Zone of skin (tissue), 1 donor: Measurements from ENCODE around the genes SCYL1, SIPA1, OVOL1 and C11orf68.

DNA sequence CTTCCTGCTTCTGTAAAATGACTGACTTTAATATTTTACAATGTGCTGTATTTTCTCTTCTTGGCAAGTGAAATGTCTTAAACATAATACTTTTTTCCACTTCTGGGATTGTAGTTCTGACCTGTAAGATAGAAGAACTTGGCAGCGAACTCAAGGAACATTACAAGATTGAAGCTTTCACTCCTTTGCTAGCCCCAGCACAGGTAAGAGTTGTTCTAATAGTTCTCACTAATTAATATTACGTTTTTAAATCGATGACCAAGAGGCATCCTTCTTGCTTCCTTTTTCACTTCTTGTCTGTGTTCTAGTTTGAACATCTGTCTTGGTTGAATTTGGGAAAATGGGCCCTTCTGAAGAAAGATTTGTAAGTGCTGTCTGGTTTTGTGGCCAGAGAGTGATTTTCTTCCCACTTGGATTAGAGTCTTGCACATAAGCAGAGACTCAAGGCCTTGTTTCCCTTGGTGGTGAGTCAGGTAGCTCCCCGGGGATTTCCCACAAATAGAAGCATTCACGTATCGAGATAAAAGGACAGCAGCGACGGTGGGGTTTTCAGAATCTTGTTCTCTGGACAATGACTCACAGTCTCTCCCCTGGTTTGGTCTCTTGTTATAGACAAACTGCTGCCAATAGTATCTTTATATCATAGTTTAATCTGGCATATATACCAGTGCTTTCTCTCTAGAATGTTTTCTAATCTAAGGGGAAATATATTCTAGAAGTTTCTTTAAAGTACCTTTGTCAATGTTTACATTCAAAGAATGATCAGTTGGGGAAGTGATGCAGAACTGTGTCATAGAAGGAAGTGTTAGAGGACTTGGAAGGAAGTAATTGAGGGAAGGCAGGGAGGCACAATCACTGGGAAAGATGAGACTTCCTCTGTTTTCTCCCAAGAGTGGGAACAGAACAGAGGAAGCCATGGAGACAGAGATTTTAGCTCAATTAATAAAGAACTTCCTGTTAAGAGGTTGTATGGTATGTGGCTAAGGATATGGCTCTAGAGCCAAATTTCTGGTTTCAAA, 18.0 kb downstream of the POLA2 start:
- RRBS, result no CpG with 5 or more reads among the region's 8 CpGs

GRCh38 chr11:65294470-65294897, 20.2 kb upstream of the CDC42EP2 start:
- RRBS, result no CpG with 5 or more reads among the region's 8 CpGs

GRCh38 chr11:65345577-65346115, 8.9 kb upstream of the TIGD3 start:
- RRBS, result no CpG with 5 or more reads among the region's 7 CpGs

DNA sequence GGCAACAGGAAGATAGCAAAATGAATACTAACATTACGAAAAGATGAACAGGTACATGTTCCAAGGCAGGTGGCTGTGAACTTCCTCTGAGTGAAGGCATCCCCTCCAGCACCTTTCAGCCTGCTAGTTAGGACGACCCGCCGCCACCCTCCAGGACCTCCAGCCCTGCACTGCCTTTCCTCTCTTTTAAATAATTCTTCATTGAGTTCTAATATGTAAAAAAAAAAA, 42.1 kb downstream of the FRMD8 start:
- RRBS, result no CpG with 5 or more reads among the region's 4 CpGs

GRCh38 chr11:65496213-65496499, 28.7 kb upstream of the SCYL1 start:
- RRBS, result no CpG with 5 or more reads among the region's 4 CpGs

- RRBS, result 2% methylated on average over 21 of the region's 51 CpGs
Observed at GRCh38 chr11:65524714-65525263, at the start of gene SCYL1. Gene SCYL1, plus strand, starts transcription at chr11:65525083.

- RRBS, result no CpG with 5 or more reads among the region's 2 CpGs
Observed at GRCh38 chr11:65545896-65546133, 12.3 kb downstream of the LTBP3 start.

DNA sequence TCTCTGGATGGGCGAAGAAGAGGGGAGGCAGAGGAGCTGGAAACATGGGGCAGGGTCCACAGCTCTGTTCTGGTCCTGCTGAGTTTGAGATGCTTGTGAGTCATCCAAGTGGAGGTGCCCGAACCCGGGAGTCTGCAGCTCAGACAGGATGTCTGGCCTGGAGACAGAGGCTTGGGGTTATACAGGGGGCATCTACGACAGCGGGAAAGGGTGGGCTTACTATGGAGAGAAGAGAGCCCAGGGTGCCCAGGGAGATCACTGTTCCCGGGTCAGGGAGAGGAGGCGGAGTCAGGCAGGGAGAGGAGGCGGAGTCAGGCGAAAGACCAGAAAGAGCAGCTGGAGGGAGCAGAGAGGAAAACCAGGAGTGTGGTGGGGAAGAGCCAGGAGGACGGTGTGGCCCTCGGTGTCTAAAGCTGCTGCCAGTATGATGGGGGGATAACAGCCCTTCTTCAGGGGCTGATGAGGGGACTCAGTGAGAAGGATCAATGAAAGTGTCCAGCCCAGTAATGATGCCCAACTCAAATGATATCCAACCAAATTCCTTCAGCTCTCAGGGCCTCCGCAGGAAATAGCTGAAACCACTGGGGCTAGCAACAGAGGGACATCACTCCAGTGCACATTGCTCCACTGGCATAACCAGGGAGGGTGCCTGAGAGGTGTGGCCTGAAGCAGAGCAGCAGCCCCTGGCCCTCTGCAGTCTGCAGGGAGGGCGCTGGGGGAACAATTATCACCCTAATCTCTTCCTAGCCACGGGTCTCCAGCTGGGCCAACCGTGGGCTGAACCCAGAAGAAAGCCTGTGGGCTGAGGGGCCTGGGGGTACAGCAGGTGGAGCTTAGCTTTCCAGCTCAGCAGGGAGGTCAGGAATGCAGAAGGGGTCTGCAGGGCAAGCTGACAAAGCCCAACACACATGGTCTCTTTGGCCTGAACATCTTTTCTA, 2.7 kb upstream of the LTBP3 start:
- RRBS, result no CpG with 5 or more reads among the region's 15 CpGs

GRCh38 chr11:65597729-65598852, 2.5 kb upstream of the KCNK7 start:
- RRBS, result 59% methylated on average over 3 of the region's 23 CpGs

- RRBS, result 2% methylated on average over 12 of the region's 39 CpGs
Observed at GRCh38 chr11:65637714-65638277, at the start of gene SIPA1. Gene SIPA1, plus strand, starts transcription at chr11:65638101.

DNA sequence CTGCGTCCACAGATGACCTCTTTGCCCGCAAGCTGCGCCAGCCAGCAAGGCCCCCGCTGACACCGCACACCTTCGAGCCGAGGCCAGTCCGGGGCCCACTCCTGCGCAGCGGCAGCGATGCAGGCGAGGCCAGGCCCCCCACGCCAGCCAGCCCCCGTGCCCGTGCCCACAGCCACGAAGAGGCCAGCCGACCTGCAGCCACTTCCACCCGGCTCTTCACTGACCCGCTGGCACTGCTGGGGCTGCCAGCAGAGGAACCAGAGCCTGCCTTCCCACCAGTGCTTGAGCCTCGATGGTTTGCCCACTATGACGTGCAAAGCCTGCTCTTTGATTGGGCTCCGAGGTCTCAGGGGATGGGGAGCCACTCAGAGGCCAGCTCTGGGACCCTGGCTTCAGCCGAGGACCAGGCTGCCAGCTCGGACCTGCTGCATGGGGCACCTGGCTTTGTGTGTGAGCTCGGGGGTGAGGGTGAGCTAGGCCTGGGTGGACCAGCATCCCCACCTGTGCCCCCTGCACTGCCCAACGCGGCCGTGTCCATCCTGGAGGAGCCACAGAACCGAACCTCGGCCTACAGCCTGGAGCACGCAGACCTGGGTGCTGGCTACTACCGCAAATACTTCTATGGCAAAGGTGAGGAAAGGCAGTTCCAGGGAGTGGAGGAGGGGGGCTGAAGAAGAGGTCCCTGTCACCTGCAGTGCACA, 3.2 kb downstream of the SIPA1 start:
- RRBS, result 65% methylated on average over 10 of the region's 32 CpGs

GRCh38 chr11:65646241-65646471, 8.3 kb downstream of the SIPA1 start:
- RRBS, result no CpG with 5 or more reads among the region's 14 CpGs

DNA sequence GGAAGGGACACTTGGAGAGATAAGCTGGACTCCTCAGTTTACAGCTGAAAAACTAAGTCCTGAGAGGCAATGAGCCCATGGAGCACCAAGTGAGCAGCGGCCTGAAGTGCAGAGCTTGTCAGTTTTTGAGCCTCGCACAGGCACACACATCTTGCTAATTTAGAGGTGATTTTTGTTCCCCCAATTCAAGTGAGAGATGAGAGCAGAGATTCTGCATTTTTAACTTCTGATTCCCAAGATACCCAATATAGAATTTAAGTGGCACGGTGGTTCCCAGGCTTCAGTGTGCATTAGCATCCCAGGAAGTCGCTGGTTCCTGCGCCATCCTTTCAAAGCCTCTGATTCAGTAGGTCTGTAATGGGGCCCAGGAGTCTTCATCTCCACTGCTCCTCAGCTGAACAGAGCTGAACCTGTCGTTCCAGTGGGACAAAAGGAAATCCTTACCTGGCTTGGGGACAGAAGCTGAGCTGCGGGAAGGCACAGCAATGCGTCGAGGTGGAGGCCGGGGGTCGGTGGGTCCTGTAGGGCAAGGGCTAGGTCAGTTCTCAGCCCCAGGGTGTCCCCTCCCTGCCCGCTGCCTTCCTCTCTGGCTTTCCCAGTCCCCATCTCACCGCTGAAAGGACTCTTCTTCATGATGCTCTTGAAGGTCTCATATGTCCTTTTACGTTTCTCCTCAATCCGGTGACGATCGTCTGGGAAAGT, 7.3 kb downstream of the RELA start:
- RRBS, result no CpG with 5 or more reads among the region's 17 CpGs

DNA sequence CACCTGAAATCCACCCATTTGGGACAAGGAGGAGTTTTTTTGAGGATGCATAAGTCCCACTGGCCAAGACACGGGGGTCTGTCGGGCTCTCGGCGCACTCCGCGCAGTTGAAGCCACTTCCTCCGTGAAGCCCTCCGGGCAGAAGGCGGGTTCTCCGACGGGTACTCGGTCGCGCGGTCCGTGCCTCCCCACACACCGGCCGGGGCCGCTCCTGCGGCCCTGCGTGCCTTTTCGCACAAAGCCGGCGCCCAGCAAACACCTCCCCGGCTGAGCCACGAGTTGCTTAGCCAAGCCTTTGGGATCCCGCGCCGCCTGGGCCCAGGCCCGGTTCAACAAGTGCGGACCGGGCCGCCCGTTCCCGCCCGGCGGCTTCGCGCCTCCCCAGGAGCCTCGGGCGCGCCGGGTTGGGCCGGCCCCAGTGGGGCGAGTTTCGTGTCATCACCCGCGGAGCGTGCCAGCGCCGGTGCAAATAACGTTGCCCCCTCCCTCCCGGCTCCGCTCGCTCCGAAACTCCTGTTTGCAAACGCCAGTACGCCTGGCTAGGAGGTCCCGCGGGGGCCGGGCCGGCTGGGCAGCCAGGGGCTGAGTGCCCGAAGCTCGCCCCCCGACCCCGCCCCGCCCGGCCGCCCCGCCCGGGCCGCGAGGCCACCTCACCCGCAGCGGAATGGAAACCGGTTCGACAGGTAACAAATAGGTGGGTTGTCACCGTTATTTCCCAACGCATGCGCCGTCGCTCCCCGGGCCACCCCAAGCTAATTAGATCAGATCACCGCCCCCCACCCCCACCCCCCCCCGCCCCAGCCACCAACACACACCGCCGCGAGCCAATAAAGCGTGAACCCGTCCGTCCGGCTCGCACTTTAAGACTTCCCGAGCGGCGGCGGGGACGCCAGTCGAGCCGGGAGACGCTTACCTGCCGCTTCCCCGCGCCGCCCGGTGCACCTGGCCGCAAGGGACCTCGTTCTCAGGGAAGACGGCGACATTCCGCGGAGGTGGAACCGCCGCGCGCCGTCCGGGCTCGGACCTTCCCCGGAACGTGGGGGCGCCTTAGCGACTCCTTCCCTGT, at the start of gene OVOL1:
Gene OVOL1 (plus strand): TSS at position 856 of the 1,066 bp plus-strand sequence.
- RRBS, result 2% methylated on average over 87 of the region's 123 CpGs

- RRBS, result no CpG with 5 or more reads among the region's 15 CpGs
Observed at GRCh38 chr11:65788272-65788759, 1.5 kb downstream of the OVOL1 start.

- RRBS, result no CpG with 5 or more reads among the region's 10 CpGs
Observed at GRCh38 chr11:65788847-65789511, 2.1 kb downstream of the OVOL1 start.

- RRBS, result no CpG with 5 or more reads among the region's 18 CpGs
Observed at GRCh38 chr11:65861727-65862807, 1.8 kb downstream of the MUS81 start.

DNA sequence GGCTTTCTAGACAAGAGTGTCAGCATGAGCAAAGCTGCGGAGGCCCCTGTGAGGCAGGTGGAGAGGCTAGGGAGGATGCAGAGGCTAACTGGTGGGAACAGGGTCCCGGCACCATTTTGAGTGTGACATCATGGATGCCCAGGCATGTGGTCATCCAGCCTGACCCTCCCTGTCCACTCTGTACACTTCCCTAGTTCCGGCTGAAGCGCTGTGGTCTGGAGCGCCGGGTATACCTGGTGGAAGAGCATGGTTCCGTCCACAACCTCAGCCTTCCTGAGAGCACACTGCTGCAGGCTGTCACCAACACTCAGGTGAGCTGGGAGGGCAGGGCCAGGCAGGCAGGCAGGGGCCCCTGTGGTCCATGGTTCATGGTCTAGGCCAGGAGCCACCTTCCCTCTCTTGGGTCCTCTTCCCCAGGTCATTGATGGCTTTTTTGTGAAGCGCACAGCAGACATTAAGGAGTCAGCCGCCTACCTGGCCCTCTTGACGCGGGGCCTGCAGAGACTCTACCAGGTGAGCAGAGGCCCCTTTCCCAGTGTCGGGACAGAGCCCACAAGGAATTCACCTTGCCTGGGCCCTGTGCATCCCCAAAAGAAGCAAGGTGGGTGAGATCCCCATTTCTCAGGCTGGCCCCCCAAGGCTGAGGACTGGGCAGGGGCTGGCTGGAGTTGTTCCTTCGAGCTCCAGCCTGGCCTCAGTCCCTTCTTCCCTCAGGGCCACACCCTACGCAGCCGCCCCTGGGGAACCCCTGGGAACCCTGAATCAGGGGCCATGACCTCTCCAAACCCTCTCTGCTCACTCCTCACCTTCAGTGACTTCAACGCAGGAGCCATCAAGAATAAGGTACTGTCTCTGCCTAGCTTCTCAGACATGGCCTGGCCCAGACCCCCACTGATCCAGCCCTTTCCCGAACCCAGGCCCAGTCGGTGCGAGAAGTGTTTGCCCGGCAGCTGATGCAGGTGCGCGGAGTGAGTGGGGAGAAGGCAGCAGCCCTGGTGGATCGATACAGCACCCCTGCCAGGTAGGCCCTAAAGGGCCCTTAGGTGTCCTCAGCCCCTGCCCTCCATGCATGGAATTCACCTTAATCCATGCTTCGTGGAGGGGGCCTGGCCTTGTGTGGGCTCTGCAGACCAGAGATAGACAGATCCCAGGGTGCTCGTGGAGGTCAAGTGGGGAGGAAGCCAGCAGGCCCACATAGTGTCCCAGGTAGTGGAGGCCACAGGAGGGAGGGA, 4.5 kb downstream of the MUS81 start:
- RRBS, result no CpG with 5 or more reads among the region's 25 CpGs

DNA sequence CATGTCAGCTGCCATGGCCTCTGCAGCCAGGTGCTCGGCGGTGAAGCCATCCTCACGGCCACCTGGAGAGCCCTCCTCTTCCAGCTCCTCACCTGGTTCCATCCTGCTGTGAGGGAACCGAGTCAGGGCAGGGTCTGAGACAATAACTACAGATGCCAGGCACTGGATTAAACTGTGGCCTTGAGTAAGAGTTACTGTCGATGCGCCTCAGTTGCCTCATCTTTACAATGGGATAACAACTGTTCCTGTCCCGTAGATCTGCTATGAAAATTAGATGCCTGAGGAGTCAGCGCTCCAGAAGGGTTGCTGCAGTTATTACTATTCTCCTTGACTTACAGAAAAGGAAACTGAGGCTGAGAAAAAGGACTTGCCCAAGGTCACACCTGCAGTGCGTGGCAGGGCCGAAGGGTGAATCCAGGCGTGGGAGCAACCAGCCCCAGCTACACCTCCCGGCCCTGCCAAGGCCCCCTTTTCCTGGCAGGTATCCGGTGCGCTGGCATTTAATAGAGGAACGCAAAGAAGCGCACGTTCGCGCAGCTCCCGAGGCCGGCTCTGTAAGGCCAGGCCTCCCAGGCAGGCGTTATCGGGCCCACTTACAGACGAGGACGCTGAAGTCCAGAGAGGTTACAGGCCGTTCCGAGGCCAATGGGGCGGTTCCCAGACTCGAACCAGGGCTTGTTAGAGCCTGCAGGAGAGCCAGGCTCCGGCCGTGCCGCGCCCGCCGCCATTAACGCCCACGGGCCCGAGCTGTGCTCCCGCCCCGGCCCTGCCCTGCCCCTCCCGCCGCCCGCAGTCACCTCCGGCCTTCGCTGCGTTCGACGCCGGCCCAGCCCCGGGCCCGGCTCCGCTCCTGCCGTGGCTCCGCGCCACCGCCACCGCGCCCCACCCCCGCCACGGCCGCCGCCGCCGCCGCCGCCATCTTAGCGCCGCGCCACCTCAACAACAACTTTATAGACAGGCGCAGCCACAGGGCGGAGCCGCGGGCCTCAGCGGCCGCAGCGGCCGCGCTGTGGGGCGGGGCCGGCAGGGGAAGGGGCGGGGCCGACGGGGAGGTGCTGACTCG, at the start of gene C11orf68:
Gene C11orf68 (minus strand): TSS at position 950 of the 1,063 bp plus-strand sequence.
- RRBS, result 1% methylated on average over 29 of the region's 84 CpGs

- RRBS, result no CpG with 5 or more reads among the region's 10 CpGs
Observed at GRCh38 chr11:65928008-65928533, 8.8 kb downstream of the DRAP1 start.